Measurements from ENCODE around the gene L2HGDH.

- PRO-cap, 7 experiments: no peak in any of the 7 experiments
- RAMPAGE, long total RNA, 2 experiments: no peak in any of the 2 experiments
Observed at GRCh38 chr14:49577240-49578029, 8.7 kb downstream of the RPS29 start.

DNA sequence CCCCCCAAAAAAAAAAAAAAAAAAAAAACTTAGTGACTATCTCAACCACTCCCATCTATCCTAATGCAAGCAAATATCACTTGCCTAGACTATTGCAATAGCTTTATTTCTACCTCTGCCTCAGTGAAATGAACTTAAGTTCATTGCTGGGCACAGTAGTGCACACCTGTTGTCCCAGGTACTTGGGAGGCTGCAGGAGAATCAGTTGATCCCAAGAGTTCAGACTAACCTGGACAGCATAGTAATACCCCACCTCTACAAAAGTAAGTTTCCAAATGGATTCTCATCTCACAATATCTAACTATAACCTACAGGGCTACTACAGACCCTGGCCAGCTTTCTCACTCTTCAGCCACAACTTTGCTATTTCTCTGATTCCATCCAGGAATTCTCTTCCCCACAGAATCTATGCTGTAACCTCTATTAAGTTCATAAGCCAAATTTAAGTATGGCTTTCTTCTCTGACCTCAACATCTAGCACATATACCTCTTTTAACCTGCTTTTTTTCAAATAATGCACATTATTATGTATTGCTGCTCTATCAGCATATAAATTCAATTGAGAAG, 4.1 kb downstream of the RPS29 start:
- PRO-cap, 7 experiments: no peak in any of the 7 experiments
- RAMPAGE, long total RNA, 2 experiments: no peak in any of the 2 experiments

GRCh38 chr14:49744712-49744971, 23.3 kb upstream of the KLHDC2 start:
- PRO-cap, 7 experiments: no peak in any of the 7 experiments
- RAMPAGE, long total RNA, 2 experiments: no peak in any of the 2 experiments

DNA sequence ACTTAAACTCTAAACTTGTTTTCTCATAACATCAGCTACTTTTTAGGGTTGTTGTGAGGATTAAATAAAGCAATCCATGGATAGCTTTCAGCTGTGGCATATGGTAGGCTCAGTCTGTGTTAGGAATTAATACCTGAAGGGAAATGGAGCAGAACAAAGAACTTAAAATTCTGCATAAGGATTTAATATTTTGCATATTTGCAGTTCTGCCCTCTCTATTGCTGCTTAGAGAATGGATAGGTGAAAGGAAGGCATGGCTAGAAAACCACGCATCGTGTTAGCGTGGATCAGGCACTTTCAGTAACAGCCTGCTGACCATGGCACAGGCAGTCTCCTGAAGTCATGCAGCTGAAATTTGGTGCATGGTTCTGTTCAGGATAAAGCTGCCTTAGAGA, 2.7 kb downstream of the KLHDC2 start:
- PRO-cap, 7 experiments: no peak in any of the 7 experiments
- RAMPAGE, long total RNA, 2 experiments: no peak in any of the 2 experiments

DNA sequence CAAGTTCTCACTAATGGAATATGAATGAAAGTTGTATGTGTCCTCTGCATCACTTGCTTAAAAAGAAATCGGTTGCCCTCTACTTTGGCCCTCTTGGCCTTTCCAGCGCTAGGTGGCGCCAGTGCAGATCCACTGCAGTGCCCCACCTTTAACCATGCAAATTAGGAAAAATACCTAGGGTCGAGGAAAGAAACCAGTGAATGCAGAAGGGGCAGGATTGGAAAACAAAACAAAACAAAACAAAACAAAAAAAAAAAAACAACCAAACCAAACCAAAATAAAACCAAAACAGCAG, 12.8 kb upstream of the NEMF start:
- PRO-cap, 7 experiments: peak in 1 of 7 experiments; most common minus-strand start position 68 of the sequence (in 1)
- RAMPAGE, long total RNA, 2 experiments: no peak in any of the 2 experiments

DNA sequence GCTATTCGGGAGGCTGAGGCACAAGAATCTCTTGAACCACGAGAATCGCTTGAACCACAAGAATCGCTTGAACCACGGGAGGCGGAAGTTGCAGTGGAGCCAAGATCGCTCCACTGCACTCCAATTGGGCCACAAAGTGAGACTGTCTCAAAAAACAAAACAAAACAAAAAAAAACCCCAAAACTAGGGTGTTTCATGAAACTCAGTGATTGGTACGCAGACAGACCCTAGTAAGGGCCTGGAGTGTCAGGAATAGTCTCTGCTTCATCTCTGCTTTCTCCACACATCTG, 6.3 kb upstream of the ARF6 start:
- PRO-cap, 7 experiments: no peak in any of the 7 experiments
- RAMPAGE, long total RNA, 2 experiments: no peak in any of the 2 experiments

GRCh38 chr14:49950570-49951301, 57.9 kb downstream of the ARF6 start:
- PRO-cap, 7 experiments: no peak in any of the 7 experiments
- RAMPAGE, long total RNA, 2 experiments: no peak in any of the 2 experiments

- PRO-cap, 7 experiments: no peak in any of the 7 experiments
- RAMPAGE, long total RNA, 2 experiments: no peak in any of the 2 experiments
Observed at GRCh38 chr14:49960471-49960952, 67.6 kb downstream of the ARF6 start.

GRCh38 chr14:49965074-49965652, 72.3 kb downstream of the ARF6 start:
- PRO-cap, 7 experiments: no peak in any of the 7 experiments
- RAMPAGE, long total RNA, 2 experiments: no peak in any of the 2 experiments

DNA sequence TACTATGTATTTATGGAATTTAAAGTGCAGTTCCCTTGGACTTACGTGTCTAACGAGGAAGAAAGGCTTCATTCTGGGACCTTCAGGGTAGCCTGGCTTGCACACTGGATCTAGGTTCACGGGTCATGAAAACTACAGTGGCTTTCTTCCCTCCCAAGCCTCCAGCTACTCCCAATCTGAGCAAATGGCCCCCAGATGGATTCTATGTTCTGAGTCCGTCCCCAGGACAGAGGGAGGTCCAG, 77.2 kb downstream of the ARF6 start:
- PRO-cap, 7 experiments: no peak in any of the 7 experiments
- RAMPAGE, long total RNA, 2 experiments: no peak in any of the 2 experiments

DNA sequence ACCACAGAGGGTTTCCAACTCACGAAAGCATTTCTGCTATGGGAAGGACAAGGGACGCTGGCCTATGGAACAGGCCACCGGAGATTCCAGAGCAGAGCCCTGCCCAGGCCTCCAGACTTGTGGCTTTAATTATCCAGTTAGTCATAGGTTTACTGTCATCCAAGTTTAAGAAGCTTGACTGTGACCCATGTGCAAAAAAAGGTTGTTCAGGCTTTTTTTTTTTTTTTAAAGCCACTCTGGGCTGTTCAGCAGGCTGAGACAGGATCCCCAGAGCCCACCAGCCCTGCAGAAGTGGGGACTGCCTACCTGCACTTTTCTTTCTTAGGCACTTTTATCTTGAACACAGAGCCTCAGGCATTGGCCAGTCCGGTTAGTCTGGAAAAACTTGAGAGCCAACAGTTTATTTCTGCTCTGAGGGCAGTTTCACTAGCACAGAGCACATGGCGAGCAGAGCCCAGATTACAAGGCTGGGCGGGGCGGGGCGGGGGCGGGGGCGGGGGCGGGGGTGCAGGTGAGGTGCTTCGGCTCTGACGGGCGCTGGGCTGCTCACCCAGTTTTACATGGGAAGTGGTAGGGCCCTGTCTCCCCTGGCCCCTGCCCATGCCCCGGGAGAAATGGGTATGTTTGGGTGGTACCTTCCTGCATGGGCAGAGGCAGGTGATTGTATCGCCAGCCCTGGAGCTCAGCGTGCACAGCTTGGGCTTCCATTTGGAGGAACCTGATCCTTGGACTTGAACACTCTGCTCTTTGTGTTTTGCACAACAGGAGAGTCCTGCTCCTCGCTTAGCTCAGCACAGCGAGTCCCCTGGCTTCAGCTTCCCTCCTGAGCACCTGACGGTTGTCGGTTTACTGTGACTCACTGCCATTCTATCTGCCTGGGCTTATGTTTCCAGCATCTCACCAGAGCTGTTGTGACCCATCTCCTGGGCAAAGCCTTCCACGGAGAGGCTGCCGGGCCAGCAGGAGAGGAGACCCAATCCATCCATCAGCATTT, 108.3 kb downstream of the ARF6 start:
- PRO-cap, 7 experiments: no peak in any of the 7 experiments
- RAMPAGE, long total RNA, 2 experiments: no peak in any of the 2 experiments

- PRO-cap, 7 experiments: no peak in any of the 7 experiments
- RAMPAGE, long total RNA, 2 experiments: no peak in any of the 2 experiments
Observed at GRCh38 chr14:50010809-50011245, 105.5 kb downstream of the VCPKMT start.

DNA sequence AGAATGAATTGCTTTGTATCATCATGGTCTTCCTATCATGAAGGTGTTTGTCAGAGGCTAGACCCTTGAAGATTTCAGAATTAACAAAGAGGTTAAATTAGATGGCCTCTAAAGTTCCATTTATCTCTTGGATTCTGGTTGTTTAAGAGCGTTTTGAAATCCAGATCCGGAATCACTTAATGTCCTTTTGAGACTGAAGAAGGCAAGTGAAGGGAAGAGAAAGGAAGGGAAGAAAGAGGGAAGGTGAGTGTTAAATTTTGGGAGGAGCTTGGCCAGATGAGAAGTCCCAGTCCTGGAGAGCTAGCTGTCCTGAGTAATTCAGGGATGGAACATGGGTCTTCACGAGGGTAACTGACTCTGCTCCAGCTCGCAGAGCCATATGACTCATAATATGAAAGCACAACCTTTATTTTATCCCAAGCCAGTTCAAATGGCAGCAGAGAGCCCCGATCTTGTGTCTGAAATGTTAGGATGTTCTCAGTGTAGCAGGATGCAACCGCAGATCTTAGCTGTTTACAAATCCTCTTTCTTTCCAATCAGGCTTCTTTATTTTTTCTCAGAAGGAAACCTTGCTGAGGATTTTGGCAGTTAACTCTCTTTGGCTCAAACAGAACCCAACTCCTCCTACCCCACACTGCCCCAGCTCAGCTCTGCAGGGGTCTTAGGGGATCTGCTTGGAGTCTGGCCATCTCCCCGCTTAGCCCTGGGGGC, 92.8 kb downstream of the VCPKMT start:
- PRO-cap, 7 experiments: no peak in any of the 7 experiments
- RAMPAGE, long total RNA, 2 experiments: no peak in any of the 2 experiments

GRCh38 chr14:50040361-50040964, 75.9 kb downstream of the VCPKMT start:
- PRO-cap, 7 experiments: no peak in any of the 7 experiments
- RAMPAGE, long total RNA, 2 experiments: no peak in any of the 2 experiments

GRCh38 chr14:50044883-50045586, 71.3 kb downstream of the VCPKMT start:
- PRO-cap, 7 experiments: peak in 3 of 7 experiments; most common plus-strand start chr14:50045265 (in 3); most common minus-strand start chr14:50045129 (in 1)
- RAMPAGE, long total RNA, 2 experiments: no peak in any of the 2 experiments

DNA sequence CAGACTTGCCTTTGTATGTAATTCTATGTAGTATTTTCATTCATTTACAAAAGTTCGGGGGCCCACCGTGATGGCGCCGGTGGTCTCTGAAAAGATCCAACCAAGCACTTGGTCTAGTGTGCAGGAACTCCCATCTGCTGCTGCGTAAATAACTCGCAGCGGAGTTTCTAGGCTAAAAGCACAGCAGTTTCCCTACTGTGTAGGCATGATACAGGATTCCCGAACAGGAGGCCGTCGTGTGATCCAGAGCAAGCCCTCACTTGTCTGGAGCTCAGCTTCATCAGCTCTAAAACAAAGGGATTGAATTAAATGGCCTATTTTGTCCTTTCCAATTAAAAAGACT, 34.5 kb downstream of the VCPKMT start:
- PRO-cap, 7 experiments: no peak in any of the 7 experiments
- RAMPAGE, long total RNA, 2 experiments: no peak in any of the 2 experiments

- PRO-cap, 7 experiments: no peak in any of the 7 experiments
- RAMPAGE, long total RNA, 2 experiments: no peak in any of the 2 experiments
Observed at GRCh38 chr14:50197730-50198284, 33.6 kb downstream of the SOS2 start.

DNA sequence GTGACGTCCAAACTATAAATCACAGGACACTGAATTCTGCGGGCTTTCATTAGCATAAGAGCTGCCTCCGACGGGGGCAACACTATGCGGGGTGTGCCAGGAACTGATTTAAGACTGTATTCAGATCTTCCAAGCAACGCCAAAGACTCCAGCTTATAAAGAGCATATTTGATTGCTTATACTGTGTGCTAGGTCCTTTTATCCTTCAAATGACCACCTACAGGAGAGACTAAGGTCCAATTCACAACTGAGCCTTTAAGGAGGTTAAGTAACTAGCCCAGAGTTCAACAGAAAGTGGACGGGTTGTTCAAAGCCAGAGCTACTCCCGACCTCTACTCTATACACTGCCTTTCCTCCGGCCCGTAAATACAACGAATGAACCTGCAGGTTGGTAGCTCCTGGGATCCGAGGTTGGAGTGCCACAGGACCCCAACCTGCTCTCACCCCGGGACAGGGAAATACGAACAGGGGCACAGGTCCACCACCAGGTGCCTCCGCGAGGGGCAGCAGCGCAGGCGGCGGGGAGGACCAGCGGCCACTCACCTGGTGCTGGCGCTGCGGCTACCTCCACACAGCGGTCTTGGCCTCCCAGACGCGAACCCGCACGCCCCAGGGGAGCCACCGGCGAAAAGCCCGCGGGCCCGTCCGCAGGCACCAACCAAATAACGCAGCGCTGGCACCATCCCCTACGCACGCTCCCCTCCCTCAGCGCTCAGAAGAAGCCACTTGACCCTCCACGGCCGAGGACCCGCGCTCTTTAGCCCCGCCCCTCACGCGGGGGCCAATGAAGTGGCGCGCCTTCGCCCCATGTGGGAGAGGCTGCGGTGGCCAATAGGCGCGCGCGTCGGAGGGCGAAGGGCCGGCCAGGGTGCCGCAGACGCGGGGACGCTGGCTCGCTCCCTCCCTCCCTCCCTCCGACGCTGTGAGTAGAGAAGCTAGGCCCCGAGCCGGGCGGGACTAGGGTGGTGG, at the start of gene L2HGDH:
Gene L2HGDH (minus strand): TSS at position 762 of the 969 bp plus-strand sequence.
- PRO-cap, 7 experiments: peak in 7 of 7 experiments; most common plus-strand start position 857 of the sequence (in 6); most common minus-strand start position 759 of the sequence (in 7)
- RAMPAGE, long total RNA, 2 experiments: start-site peak on the plus strand in 2 of 2 experiments, centred at positions 863 to 882 of the sequence, 74 to 171 reads per replicate; start-site peak on the minus strand in 2 of 2 experiments, centred at positions 706 to 738 of the sequence, 22 to 35 reads per replicate

- PRO-cap, 7 experiments: peak in 7 of 7 experiments; most common plus-strand start chr14:50312688 (in 4); most common minus-strand start chr14:50312530 (in 6)
- RAMPAGE, long total RNA, 2 experiments: no peak in any of the 2 experiments
Observed at GRCh38 chr14:50312437-50313016, 403 bp downstream of the DMAC2L start.

DNA sequence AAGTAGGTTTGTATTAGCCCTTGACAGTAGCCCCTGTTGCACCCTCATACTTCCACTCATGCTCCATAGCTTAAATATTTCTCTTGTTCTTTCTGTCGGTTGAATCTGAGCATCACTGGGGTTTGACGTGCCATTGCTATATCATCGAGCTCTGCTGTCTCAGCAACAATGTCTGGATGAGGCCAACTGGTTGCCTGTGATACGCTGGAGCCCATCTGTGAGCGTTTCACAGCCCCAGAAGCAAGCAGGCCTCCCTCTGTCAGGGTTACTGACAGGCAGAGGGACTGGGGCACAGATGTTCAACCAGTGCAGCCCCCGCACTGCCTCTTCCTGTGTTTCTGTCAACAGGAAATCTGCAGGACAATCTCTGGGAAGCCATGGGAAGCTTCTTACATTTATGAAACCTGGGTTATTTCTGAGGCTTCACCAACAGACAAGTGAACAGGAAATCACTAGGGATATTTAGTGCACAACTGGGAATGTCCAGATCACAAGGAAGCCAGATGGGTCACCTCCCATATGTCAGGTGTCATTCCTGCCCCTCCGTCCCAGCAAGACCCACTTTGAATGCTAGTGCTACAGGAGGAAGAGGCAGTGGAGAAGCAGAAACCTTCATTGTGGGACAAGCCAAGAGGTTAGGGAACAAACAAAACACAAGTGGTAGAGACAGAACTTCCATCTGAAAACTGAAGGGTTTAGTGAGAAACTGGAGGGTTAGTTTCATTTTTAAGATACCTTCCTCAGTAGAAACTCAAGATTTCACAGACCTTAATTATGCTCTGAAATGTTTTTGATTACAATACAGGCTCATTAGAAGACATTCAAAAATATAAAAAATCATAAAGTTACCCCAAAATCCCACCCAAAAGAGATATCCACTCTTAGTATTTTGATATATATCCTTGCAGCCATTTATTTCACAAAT, 24.1 kb downstream of the DMAC2L start:
- PRO-cap, 7 experiments: no peak in any of the 7 experiments
- RAMPAGE, long total RNA, 2 experiments: no peak in any of the 2 experiments